AG08470 (cell line): ENCODE data around the genes VCY1B, CDY2B, PRY2 and CDY1B.

DNA sequence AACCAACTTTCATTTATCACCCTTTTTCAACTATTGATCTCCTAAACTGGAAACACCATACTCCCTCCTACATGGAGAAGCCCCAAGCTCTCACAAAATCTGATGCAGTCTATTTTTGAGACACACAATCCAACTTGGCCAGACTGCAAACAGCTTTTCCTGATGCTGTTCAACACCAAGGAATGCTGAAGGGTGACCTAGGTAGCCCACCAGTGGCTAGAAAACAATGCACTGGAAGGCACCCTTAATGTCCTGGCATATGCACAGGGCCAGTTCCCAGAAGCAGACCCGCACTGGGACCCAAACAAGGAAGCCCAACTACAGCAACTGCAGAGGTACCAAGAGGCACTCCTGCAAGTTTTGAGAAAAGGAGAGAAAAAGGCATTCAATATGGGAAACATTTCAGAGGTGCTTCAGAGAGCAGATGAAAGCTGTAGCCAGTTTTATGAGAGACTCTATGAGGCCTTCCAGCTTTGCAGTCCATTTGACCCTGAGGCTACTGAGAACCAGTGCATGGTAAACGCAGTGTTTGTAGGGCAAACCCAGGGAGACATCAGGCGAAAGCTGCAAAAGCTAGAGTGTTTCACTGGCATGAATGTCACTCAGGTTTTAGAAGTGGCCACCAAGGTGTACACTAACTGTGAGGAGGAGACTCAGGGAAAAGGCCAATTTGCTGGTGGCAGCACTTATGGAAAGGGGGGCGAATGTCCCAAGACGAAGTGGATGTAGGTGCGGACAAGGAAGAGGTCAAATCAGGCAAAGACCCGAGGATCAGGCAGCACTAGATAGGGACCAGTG lies 69.4 kb downstream of the ZFY start:
- RRBS: no CpG with 5 or more reads among the region's 7 CpGs

- RRBS: no CpG with 5 or more reads among the region's 19 CpGs
Measured at GRCh38 chrY:6908942-6909673, 1.4 kb upstream of the TBL1Y start.

DNA sequence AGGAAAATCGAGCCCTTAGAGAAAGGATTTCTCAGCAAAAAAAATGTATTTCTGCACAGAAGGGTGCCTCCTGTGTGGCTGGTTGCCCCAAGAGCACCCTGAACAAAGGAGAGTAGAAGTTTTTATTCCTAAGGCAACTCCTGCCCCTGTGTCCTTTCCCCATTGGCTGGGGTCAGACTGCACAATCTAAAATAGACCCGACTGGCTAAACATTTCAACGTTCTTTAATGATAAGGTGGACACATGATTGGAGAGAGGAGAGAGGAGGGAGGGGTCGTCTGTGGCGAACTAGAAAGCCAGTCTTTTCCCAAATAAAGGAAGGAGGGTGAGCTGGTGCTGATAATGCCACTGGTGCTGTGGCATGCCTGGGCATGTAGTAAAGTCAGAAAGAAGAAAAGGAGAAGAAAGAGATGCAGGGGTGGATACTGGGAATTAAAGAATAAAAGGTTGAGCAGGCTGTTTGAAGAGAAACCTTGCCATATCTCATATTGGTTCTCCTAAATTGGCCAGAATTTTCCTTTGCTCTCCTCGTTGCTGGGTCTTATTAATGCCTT lies 367.9 kb upstream of the AMELY start:
- RRBS: no CpG with 5 or more reads among the region's 6 CpGs

GRCh38 chrY:11116912-11117353 lies 1584.1 kb upstream of the USP9Y start:
- RRBS: no CpG with 5 or more reads among the region's 5 CpGs

- RRBS: no CpG with 5 or more reads among the region's 25 CpGs
Measured at GRCh38 chrY:14055975-14056521, at the start of gene VCY1B. TSS of gene VCY1B (plus strand) at chrY:14056227.

- RRBS: no CpG with 5 or more reads among the region's 2 CpGs
Measured at GRCh38 chrY:14340651-14341178, 183.6 kb upstream of the NLGN4Y start.

DNA sequence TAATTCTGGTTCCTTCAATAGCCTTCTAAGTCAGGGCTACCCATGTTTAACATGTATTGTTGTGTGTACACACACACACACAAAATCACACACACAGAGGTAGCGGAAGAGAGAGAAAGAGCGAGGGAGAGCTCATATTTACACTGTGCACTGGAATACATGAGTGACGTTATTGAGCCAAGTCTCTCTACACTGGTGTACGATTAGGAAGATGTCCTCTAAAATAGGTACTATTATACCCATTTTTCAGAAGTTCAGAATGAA lies 1343.0 kb downstream of the NLGN4Y start:
- RRBS: no CpG with 5 or more reads among the region's 4 CpGs

- RRBS: no CpG with 5 or more reads among the region's 9 CpGs
Measured at GRCh38 chrY:17880088-17880639, at the start of gene CDY2B. TSS of gene CDY2B (minus strand) at chrY:17880220.

- RRBS: no CpG with 5 or more reads among the region's 6 CpGs
Measured at GRCh38 chrY:19055737-19056456, 282.4 kb upstream of the HSFY2 start.

DNA sequence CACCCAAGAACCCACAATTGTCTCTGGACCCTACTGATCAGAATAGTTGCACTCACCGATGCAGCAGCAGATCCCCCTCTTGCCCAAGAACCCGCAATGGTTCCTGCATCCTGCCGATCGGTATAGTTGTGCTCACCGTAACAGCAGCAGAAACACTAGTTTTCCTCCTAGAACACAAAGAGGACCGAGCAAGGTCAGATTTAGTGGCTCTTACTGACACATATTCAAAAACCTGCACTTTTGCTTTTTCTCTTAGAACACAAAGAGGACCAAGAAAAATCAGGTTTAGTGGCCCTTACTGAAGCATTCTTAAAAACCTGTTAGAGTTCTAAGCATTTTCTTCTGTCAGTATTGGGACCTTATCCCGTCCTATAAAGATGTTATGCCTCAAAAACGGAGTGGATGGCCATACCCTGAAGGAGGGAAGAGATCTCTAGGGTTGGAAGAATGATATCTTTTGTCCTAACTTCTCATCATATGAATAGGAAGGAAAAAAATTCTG lies 334.1 kb upstream of the HSFY2 start:
- RRBS: no CpG with 5 or more reads among the region's 8 CpGs

DNA sequence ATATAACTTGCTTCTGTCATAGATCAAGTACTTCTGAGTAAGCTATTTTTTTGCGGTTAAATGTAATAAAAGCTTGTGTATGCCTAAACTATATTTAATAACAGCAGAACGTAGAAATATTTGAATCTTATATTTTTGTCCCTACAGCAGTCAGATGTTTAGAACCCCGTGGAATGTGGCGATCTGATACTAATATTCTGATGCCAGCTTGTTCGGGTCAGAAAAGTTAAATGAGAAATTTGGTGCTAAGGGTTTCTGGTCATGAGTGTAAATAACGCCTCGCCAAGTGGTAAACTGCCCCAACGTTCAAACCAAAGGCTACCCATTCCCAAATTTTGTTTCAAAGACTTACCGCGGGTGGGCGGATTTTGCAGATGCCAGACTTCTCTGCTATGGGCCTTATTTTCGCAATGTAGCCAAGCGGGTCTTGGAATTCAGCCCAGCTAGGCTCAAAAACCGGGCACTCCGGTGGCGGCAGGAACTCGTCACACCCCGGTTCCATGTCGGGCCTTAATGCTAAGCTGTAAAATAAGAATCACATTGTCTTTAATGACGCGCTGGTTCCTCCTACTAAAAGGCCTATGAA lies 400 bp downstream of the KDM5D start:
- RRBS: no CpG with 5 or more reads among the region's 21 CpGs

GRCh38 chrY:19816173-19816636 lies 71.7 kb upstream of the KDM5D start:
- RRBS: no CpG with 5 or more reads among the region's 12 CpGs

GRCh38 chrY:19869660-19870138 lies 125.2 kb upstream of the KDM5D start:
- RRBS: no CpG with 5 or more reads among the region's 16 CpGs

DNA sequence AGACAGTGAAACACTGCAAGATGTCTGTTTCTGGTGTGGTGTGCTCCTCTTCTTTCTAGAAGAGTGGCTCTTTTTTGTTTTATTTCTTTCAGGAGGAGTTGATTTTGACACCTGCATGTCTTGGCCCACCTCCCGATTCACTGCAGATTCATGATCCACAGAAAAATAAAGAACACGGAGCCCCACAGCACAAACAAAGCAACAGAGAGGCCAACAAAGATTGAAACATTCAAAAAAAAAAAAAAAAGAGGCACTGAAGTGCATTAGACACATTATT lies at the start of gene PRY2:
Gene PRY2 (minus strand): TSS at position 54 of the 277 bp plus-strand sequence.
- RRBS: no CpG with 5 or more reads among the region's 2 CpGs

GRCh38 chrY:24047775-24048469 lies at the start of gene CDY1B:
TSS of gene CDY1B (minus strand) at chrY:24048019.
- RRBS: no CpG with 5 or more reads among the region's 6 CpGs